Skeletal muscle cell (primary cell): ENCODE data around the genes SMDT1 and POLDIP3.

- RRBS, result 1% methylated on average over 30 of the region's 68 CpGs
These were observed at the start of gene SMDT1 for GRCh38 chr22:42079426-42080271. Gene SMDT1, plus strand, starts transcription at chr22:42079700.

DNA sequence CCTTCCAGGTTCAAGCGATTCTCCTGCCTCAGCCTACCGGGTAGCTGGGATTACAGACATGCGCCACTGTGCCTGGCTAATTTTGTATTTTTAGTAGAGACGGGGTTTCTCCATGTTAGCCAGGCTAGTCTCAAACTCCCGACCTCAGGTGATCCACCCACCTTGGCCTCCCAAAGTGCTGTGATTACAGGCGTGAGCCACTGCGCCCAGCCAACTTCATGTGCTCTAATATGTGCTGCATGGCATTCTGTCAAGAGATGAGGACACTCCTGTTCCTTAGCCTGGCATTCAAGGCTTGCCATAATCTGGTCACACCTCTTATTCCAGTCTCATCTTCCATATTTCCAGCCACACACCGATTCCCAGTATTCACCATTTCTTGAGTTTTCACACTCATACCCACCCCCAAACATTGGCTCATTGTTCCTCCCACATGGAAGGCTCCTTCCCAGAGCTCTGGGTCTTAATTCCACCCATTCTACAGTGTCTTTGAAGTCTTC, 2.8 kb downstream of the SMDT1 start:
- RRBS, result no CpG with 5 or more reads among the region's 8 CpGs

- RRBS, result no CpG with 5 or more reads among the region's 3 CpGs
These were observed 14.3 kb downstream of the TCF20 start for GRCh38 chr22:42256104-42256579.

GRCh38 chr22:42322370-42322588, 51.8 kb upstream of the TCF20 start:
- RRBS, result no CpG with 5 or more reads among the region's 7 CpGs

DNA sequence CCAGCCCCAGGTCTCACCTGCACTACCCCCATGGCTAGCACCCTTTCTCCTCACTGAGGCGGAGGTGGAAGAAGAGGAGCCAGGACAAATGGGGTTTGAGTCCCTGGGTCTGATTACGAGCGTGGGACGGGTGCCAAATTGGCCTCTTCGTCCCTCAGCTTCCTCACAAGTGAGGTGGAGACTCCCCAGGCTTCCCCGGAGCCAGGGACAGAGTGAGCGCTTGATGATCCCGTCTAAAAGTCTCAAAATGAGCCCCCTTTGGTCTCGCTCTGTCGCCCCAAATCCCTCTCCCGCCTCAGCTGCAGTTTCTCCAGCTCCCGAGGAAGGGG, 64.1 kb downstream of the NFAM1 start:
- RRBS, result no CpG with 5 or more reads among the region's 12 CpGs

GRCh38 chr22:42564918-42565283, 11.1 kb downstream of the SERHL2 start:
- RRBS, result no CpG with 5 or more reads among the region's 24 CpGs

- RRBS, result under 1% methylated on average over 7 of the region's 39 CpGs
These were observed at the start of gene POLDIP3 for GRCh38 chr22:42614728-42615139. Gene POLDIP3, minus strand, starts transcription at chr22:42614883.

DNA sequence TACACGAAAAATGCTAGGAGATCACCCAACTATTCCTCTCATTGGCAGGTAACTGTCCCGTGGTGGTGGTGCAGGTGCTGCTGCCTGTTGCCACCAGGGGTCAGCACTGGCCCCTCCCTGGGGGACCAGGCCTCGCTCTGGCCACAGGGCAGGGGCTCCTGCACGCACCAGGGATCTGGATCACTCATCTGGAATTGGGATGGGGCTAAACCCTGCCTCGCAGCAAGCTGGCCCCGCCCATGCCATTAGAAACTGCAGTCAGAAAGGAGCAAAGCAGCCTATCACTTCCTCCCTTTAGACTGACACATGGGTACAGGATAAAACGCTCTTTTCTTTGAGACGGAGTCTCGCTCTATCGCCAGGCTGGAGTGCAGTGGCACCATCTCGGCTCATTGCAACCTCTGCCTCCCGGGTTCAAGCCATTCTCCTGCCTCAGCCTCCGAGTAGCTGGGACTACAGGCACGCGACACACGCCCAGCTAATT, 7.0 kb upstream of the POLDIP3 start:
- RRBS, result no CpG with 5 or more reads among the region's 16 CpGs

DNA sequence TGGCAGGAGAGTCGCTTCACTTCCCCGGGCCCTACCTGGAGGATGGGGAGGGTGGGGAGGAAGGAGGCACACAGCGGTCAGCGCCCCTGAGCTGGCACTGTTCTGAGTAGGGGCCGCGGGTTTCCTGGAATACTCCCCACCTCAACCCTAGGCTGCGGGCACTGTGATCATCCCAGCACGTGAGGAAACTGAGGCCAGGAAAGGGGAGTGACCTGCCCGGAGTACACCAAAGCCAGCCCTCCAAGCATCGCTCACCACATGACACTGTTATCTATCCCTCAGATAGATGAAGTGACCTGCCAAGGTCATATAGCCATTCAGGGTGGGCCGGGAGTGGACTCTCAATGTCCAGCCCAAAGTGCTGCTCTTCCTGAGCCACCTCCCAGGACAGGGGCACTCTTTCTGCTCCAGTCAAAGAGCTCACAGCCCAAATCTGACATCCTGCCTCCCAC, 3.4 kb upstream of the ATP5MGL start:
- RRBS, result no CpG with 5 or more reads among the region's 11 CpGs

GRCh38 chr22:42696999-42698029, 23.4 kb downstream of the A4GALT start:
- RRBS, result no CpG with 5 or more reads among the region's 28 CpGs

GRCh38 chr22:42805047-42805461, 52.0 kb downstream of the ARFGAP3 start:
- RRBS, result 42% methylated on average over 2 of the region's 6 CpGs

DNA sequence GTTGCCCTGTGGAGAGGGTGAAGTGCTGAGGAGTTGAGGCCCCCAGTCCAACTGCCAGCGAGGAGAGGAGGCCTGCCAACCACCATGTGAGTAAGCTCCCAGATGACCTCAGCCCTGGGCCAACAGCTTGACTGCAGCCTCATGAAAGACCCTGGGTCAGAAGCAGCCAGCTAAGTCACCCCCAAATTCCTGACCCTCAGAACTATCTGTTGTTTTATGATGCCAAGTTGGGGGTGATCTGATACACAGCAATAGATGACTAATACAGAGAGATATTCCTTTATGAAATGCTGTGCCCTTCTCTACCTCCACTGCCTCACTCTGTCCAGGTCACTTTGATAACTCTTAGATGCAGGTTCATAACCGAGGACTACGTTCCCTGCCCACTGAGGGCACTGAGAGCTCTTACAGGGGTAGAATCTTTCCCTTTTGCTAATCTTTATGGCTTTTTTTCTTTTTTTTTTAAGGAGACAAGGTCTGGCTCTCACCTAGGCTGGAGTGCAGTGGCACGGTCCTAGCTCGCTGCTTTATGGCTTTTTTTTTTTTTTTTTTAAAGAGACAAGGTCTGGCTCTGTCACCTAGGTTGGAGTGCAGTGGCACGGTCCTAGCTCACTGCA, 7.9 kb downstream of the ARFGAP3 start:
- RRBS, result no CpG with 5 or more reads among the region's 6 CpGs

DNA sequence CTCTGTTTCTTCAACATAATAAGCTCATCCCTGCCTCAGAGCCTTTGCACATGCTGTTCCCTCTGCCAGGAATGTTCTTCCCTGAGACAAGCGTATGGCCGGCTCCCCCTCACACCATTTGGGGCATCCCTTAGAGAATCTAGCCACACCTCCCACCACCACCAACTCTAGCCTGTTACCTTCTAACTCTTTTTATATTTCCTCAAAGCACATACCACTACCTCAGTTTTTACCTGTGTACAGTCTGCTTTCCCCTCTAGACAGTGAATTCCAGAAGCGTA, 75.0 kb upstream of the ARFGAP3 start:
- RRBS, result no CpG with 5 or more reads among the region's 3 CpGs

- RRBS, result no CpG with 5 or more reads among the region's 7 CpGs
These were observed 67.3 kb downstream of the PACSIN2 start for GRCh38 chr22:42947611-42948017.

GRCh38 chr22:42970844-42971052, 44.2 kb downstream of the PACSIN2 start:
- RRBS, result no CpG with 5 or more reads among the region's 5 CpGs

DNA sequence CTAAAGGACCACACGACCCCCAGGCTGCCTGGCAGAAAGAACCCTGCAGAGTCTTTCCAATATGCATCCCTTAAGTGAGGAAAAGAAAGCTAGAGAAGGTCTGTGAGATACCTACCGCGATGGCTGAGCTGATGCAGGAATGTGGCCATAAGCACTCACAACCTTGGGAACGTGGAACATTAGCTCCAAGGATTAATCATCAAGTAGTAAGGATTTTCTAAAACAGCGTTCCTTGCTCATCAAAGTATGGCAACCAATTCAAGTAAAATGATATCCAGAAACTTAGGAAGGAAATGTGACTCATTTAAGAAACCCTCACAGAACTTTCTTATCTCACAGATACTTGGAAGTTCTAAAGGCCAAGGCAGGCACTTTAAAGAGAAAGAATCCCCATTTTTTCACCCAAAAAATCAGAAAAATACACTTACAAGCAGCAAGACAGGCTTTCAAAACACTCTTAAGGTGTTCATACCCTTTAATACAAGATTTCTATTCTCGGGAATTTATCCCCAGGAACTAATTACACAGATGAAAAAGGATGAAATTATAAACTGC, 12.7 kb downstream of the PACSIN2 start:
- RRBS, result no CpG with 5 or more reads among the region's 6 CpGs

GRCh38 chr22:43028145-43028857, 13.4 kb upstream of the PACSIN2 start:
- RRBS, result no CpG with 5 or more reads among the region's 10 CpGs

GRCh38 chr22:43148561-43149001, 2.8 kb upstream of the TSPO start:
- RRBS, result 75% methylated on average over 1 of the region's 7 CpGs

GRCh38 chr22:43481916-43482164, 70.0 kb downstream of the MPPED1 start:
- RRBS, result no CpG with 5 or more reads among the region's 11 CpGs

DNA sequence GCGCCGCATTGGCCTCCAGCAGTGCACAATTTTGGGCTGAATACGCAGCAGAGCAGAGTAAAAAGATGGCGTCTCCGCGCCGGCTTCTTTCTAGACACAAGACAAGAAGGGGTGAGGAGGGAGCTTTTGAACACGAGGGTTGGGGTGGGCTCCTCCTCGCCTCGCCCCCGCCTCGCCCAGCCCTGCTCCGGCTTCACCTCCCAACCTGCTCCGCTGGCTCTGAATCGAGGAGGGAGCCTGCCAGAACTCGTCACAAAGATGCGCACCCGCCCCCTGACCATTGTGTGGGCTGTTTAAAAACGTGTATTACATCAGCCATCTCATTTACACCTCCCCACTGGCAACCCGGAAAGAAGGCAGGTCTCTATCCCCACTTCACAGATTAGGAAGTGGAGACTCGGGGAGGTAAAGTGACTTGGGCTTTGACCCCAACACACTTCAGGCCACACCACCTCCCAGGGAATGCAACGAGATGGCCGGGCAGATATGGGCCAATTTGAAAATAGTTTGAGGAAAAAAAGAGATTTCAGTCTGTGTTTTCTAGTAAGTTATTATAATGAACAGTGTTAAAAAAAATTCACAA, 119.2 kb downstream of the MPPED1 start:
- RRBS, result no CpG with 5 or more reads among the region's 23 CpGs